ENCODE data around the gene GOLGA8H.

DNA sequence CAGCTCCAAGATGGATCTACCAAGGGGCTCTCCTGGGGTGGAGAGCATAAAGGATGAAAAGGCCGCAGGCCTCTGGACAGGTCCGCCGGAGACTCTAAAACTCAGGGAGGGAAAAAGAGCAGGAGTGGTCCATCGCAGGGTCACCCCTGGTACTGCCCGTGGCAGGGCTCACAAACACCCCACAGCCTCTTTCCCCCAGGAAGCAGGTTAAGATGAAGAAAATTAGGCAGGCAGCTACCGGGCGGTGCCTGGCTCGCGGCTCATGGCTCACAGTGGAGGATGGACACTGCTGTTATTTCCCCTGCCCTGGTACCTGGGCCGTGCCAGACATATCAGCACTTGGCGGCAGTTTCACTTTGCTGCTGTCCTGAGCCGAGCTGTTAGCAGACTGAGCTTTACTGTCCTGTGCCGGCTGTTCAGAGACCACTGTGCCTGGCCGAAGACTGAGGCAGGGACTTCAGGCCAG, 1.3 kb downstream of the ATP10A start:
- PRO-cap: no peak

DNA sequence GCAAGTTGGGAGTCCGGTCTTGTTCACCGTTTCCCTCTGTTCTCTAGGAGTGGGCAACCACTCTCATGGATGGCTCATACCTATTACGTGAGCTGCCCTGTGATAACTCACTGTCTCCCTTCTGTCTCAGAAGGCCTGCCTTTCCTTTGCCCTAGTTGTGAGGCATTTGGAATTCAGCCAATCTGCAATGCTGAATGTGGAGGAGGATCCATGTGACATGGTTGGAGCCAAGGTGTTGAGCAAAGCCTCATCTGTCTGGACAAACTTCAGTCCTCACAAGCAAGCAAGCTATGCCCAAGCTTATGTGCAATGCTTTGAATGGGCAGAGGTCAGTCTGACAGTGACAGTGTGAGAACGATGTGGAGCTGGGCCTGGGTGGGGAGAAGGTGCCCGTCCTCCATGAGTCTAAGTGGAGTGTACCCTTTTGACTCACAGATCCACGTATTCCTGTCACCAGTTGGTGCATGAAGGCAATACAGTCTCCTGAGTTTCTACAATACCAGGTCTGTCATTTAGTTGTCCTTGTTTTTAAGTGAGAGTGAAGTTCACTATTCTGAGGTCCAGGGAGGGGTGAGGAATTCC, 37.9 kb upstream of the ATP10A start:
- PRO-cap: no peak

- PRO-cap: no peak
These were observed 508.5 kb downstream of the GABRG3 start for GRCh38 chr15:27479455-27479909.

GRCh38 chr15:28095620-28096890, 3.1 kb downstream of the OCA2 start:
- PRO-cap: bidirectional peak, plus-strand start at chr15:28096386, minus-strand start at chr15:28096087

GRCh38 chr15:29686993-29687732, 116.4 kb upstream of the ENTREP2 start:
- PRO-cap: bidirectional peak, plus-strand start at chr15:29687655, minus-strand start at chr15:29687507

DNA sequence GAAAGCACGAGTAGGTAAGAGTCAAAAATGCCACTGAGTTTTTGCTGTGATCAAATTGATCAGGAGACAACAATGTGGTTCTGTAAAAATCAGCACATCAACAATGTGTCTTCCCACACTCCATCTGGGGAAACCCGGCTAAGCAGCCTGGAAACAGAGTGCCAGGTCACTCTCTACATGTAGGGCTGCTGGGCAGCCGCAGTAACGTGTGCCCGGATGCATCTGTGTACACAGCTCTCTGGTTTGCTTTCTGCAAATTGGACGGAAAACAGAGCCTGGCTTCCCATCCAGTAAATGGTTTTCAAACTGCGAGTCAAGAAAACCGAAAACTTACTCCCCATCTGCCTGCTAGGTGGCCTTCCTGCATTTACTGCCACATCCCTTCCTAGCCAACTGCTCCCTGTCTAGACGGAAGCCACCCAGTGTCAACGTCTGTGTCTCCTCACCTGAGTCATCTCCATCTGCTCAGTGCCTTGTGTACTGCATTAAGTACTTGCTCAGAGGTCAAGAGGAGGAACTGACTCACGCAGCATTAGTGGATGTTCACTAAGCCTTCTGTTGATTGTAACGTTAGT, 124.1 kb downstream of the TJP1 start:
- PRO-cap: no peak

DNA sequence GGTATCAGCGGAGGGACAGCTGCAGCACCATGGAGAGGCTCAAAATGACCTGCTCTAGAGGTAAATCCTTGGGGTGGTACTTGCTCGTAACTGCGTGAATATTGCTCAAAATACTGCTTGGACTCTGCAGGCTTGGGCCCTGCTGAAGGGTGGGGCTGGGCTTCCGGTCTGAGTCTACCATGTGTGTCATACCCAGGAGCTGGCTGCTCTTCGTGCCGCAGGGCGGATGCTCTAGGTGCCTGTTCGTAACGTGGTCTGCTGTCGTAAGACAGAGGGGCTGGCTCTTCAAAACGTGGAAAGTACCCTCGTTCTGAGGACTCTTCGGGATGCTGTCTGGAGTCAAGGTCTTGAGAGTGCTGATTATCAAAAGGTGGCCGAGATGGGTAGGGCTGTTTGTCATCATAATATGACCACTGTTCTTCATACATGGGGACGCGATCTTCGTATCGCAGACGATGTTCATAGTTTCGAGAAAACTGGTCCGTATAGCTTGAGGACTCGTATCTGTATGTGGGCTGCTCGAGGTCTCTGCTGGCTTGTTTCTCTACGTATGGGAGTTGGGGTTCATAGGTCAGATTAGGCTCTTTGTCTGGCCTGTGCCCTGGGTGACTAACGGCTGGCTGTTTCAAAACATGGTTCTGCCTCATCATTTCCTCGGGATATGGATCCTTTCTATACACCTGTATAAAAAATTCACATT, 103.7 kb downstream of the TJP1 start:
- PRO-cap: no peak

DNA sequence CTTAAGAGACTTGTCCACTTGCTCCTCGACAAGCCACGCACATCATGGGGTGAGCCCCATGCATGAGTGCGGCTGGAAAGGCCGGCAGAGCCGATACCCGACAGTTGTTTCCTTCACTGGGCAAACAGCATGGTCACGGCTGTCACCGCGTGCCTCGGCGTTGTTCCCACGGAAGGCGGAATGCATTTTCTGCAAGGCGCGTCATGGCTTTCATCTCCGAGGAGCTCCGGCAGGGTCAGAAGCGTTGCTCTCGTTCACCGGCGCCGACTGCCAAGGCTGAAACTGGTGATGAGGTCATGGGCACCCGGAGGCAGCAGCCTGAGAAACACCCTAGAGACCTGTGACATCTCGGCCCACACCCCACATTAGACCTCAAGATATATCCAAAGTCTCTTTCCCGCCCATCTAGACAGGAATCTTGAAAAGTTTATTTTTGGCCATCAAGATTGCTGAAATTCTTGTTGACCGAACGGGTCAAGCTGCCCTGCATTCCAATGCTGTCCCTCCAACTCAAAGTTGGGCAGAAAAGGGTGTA, 546 bp upstream of the TJP1 start:
- PRO-cap: bidirectional peak, plus-strand start at position 38 of the sequence, minus-strand start outside the sequence; bidirectional peak, plus-strand start at position 238 of the sequence, minus-strand start at position 269 of the sequence

DNA sequence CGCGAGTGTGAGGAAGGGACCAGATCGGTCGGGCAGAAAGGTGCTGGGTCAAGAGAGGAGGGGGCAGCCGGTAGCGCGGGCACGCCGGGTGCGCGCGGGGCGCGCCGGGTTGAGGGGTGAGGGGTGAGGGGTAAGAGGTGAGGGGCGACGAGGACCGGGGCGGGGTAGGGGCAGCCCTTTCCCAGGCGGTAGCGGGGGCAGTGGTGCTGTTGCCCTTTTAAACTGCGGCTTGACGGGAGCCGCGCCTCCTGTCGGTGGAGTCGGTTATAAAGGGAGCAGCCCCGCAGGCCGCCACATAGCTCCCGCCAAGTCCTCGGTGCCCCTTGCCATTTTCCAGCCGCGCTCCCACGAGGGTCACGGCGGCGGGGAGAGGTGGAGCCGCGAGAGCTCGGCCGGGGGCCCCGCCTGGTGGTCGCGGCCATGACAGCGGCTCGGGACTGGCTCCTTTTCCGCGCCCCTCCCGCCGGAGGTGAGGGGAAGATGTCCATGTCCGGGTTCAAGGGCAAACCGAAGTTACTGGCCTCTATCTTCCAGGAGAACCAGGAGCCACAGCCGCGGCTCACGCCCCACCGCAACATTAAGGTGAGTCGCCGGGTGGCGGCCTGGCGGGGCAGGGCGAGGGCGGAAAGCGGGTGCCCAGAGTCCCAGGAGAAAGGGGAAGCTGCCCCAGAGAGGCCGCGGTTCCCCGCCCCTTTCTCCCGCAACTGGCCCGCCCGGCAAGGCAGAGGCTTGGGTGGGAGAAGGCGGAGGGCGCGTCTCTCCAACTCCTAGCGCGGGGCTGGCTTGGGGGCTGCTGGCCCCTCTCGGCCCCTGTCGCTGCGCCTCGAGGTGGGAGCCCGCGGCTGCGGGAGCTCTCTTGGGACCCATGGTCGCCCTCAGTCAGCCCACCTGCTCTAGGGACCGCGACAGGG, 20.9 kb downstream of the GOLGA8J start:
- PRO-cap: no peak

DNA sequence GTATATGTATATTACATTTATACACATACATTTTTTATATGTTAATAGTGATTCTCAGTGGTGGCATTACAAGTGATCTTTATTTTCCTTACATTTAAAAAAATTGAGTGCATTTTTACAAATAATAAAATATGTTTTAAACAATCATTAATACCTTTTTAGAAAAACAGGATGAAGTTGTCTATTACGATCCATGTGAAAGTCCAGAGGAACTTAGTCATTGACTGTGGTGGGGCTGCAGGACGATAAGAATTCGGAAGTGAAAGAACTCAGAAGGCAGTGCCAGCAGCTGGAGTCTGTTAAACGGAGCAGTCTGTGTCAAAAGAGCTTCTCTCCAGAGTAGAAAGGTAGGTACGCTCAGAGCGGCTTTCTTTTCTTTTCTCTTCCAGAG, 67.5 kb upstream of the GOLGA8Q start:
- PRO-cap: no peak

- PRO-cap: no peak
These were observed at the start of gene GOLGA8H for GRCh38 chr15:30603896-30604281. Gene GOLGA8H (plus strand): TSS chr15:30604028.

- PRO-cap: no peak
These were observed 1.1 kb downstream of the MTMR10 start for GRCh38 chr15:30990163-30990871.

DNA sequence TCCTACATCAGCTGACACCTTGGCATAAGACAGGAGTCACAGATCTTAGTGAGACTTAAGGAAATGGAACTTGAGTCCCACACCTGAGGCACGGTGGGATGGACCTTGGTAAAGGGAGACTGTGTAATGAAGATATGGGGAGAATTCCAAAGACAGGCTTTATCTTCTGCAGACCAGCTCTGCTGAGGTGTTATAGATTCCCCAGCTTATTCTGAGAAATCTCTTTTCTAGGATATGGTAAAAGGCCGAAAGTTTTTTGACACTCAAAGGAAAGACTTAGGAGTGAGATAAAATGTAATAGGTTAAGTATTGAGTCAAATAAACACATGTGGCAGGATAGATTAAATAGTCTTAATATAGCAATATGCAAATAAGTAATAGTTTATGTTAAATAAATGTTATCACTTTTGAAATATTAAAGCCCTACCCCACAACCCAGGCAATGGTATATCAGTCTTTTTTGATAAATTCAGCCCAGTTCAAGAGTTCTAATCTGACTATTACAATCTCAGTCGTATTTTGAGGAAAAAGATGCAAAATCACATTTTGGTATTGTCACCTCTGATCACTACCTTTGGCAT, 8.4 kb upstream of the MTMR10 start:
- PRO-cap: no peak

GRCh38 chr15:31013896-31014211, 22.4 kb upstream of the MTMR10 start:
- PRO-cap: no peak

- PRO-cap: no peak
These were observed 60.5 kb upstream of the KLF13 start for GRCh38 chr15:31265749-31266920.

DNA sequence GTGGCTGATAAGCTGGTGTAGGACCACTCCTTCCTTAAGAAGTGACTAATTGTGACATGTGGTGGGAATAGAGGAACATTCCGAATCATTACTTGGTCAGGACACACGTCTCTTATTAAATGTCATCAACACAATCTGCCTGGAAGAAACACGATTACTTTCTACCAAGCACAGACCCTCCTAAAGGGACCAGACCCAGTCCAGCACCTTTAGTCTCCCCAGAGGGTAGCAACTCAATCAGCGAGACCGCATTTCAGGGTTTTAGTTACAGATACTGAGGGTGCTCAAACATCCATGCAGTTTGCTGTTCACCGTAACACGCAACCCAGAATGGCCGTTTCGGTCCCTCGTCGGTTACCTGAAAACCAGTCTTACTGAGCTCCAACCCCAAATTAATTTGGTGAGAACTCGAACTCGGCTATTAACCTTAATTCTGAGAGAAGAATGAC, 1.6 kb upstream of the KLF13 start:
- PRO-cap: no peak

GRCh38 chr15:31327743-31328818, 1.4 kb downstream of the KLF13 start:
- PRO-cap: bidirectional peak, plus-strand start at chr15:31328160, minus-strand start at chr15:31327946; bidirectional peak, plus-strand start at chr15:31328501, minus-strand start at chr15:31328533; bidirectional peak, plus-strand start at chr15:31328684, minus-strand start at chr15:31328690

DNA sequence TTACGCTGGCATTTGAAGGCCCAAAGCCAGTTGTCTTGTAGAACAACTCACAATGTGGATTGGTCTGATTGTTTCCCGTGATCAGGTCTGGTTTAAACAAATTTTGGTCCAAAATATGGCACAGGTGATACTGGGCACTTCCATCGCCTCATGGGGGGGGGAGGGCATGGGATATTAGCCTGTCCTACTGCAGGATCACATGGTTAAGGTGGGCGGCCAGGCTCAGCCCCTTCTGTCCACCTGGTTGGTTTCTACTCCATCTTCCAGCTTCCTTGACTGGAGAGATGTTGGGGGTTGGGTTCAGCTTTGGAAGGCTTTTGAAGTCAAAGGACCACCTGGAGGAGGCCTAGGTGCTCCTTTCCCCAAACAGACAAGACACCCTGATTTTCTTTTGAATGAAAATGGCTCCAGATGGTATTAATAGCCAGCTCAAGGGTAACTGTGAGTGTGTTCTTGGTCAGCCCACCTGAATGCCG, 7.2 kb downstream of the KLF13 start:
- PRO-cap: no peak

DNA sequence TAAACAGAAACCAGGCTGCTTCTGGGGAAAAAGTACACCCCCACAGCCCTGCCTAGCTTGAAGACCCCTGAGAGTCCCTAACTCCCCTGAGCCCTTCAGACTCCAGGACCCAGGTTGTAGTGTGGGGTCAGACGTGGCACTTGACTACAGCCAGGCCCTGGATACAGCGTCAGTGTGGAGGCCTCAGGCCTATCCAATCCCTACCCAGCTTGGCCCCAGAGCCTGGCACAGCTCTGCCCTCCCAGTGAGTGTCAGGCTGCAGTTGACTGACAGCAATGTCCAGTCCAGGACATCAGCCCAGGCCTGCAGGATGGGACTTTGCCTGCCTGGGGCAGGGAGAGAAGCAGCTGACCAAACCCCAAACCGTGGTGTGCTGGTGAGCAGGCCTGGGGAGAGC, 27.3 kb downstream of the KLF13 start:
- PRO-cap: no peak

- PRO-cap: no peak
These were observed 116.1 kb downstream of the KLF13 start for GRCh38 chr15:31442566-31443308.